Heart (tissue), 3 donors: ENCODE data around the gene GORAB.

DNA sequence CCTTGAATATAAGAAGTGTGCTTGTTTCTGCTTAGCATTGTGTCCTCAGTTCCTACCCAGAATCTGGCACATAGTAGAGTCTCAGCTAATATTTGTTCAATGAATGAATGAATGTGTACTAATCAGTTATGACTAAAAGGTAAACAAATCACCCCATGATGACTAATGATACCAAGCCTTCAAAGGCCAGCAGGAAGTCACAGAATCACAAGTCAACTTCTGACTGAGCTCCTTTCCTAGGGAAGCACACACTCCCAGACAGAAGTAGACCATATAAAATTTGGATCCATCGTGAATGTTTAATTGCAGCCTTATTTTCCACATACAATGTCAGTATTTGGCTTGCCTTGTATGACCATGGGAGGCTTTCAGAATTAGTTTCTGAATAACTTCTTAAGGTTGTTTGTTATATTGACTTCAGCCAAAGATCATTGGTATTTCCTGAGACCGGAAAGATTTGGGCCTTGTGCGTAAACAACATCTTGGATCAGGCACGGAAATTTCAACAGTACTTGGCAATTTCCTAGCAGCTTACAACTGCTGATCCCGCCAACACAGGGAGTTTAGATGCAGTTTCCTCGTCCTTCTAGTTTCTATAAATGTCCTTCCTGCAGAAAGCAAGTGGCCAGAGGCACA, 185.9 kb upstream of the ATP1B1 start:
- RAMPAGE, long total RNA, 2 experiments = no peak in any of the 2 experiments

GRCh38 chr1:169144446-169144872, 38.0 kb downstream of the ATP1B1 start:
- RAMPAGE, long total RNA, 2 experiments = no peak in any of the 2 experiments

GRCh38 chr1:169367349-169367607, 319 bp downstream of the NME7 start:
- RAMPAGE, long total RNA, 2 experiments = no peak in any of the 2 experiments

DNA sequence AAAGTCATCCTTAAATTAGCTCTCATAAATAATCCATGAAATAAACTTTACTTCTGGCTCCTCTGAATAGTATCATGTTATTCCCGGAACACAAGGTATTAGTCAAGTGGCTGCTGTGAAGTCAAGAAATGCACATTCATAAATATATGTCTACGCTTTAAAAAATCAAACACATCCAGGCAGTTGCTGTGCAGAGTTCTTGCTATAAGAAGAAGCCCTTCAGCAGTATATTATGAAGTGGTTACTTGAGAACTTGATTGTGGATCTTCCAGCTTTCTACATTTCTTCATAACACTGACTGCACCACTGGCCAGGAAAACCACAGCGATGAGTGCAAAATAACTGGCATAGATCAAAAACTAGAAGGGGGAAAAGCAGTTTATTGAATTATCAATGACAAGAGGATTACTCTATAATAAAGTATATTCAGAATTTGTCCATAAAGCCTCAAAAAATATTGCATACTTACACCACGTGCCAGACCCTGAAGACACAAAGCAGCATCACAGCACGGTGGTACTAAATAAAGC, 20.1 kb downstream of the SLC19A2 start:
- RAMPAGE, long total RNA, 2 experiments = no peak in any of the 2 experiments

DNA sequence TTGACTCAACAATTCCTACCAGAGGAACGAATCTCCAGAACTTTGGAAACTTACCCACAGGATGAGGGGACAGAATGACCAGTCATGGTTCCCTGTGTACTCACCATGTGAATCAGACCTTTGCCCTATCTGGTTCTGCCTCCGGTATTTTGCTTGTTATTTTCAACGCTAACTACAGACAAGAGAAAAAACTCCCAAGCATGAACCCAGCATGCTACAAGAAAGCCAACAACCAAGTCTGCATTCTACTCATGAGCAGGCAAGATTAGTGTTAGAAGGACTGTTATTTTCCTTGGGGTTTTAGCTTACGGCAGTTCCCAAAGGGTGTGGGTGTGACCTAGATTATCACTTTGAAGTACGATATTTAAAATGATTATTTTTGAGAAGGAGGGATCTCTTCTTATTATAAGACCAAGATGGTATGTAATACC, 1.5 kb downstream of the F5 start:
- RAMPAGE, long total RNA, 2 experiments = no peak in any of the 2 experiments

DNA sequence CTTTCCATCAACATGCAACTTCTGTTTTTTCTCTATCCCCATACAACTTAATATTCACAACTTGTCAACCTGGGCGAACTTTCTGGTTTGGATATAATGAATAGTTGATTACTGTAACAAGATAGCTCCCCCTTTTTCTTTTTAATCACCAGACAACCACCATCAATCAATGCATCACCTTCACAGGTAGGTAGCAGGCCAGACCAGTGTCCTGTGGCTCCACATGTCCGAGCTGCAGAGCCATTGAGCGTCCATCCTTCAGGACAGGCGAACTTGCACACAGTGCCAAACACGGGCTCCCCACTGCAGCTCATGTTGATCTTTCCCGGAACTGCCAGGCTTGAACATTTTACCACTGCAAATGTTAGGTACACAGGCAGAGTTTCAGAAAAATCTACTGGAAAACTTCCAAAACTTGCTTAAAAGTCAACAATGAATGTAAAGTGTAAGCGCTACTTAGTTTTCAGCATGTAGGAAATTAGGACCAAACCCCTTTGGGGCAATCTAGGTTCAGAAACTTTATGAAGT, 6.6 kb downstream of the SELE start:
- RAMPAGE, long total RNA, 2 experiments = no peak in any of the 2 experiments

- RAMPAGE, long total RNA, 2 experiments = no peak in any of the 2 experiments
Observed at GRCh38 chr1:169836897-169837292, 42.1 kb downstream of the C1orf112 start.

GRCh38 chr1:169894101-169894472, 391 bp upstream of the SCYL3 start:
- RAMPAGE, long total RNA, 2 experiments = no peak in any of the 2 experiments

DNA sequence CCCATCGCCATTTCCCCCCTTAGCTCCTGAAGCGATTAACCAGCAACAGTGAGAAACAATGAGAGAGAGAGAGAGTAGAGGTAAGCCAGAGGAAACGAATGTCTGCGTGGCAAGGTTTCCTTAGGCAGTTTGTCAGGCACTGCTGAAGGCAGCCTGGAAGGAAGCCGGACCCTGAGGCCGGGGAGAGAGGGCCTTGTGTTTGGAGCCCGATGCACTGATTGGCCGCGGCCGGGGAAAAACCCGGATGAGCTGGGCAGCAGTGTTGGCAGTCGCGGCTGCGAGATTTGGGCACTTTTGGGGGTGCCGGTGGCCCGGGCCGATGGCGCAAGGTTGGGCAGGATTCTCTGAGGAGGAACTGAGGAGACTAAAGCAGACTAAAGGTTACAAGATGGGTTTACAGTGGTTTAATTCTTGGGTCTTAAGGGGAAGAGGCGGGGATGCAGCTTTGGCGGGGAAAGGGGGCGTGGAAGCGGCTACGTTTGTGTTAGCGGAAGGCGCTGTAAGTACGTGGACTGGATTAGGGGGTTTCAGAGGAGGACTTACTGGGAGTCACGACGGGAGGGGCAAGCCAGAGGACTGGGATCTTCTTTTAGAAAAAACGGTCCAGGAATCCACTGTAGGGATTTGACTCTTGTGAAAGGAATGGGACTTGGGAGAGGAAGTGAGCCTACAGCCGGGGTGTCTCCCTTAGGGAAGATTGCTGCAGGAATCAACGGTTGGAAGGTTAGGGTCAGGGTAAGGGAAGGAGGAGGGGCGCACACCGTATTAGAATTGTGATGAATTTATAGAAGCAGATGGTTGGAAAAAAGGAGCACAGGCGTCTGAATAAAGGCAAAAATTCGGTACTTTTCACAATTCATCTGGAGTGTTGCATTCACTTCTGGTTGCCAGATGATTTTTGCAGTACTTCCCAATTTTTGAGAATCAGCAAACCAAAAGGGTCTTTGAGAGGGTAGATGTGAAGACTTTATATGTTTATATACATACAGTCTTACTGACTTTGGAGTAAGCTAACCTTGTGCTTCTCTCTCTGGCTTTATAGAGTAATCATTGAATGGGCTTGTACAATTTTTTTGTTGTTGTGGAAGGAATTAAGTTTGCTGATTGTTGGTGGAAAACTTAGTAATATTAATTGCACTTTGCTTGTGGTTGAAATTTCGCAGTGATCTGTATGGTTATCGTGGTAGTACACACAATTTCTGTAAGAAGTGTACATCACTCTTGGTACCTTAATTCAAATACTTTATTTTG, at the start of gene GORAB:
GORAB (plus strand) TSS at position 262 of the 1,251 bp plus-strand sequence.
- RAMPAGE, long total RNA, 2 experiments = start-site peak on the plus strand in 1 of 2 experiments, centred at position 265 of the sequence, 241 reads per replicate; start-site peak on the minus strand in 1 of 2 experiments, centred at position 147 of the sequence, 29 reads per replicate

DNA sequence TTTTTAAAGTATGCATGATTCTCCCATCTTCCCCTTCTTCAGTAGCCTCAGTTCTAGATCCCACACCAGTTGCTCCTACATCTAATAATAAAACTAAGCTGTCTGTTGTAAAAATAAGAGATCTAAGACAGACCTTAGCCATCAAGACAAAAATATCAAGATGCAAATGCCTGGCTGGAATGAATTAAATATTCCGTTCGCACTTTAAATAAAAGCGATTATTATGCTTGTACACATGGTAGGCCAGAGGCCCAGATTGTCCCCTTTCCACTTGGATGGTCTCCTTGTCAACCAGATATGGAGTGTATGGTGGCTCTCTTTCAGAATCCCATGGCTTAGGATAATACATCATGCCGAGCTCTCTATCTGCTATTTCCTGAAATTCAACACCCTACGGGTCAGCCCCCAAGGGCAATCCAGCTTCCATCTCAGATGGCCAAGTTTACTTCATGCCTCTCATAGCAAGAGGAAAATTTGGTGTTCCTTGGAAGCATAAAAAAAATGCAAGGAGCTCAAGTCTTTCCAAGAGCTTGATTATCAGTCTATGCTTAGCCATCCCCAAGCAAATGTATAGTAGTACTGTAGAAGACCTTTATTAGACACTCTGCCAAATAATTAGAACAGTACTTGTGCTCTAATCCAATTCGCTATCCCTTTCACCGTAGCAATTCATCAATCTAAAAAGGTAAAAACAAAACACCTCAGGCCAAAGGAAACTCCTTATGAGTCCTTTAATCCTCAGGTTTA, 25.3 kb upstream of the FMO1 start:
- RAMPAGE, long total RNA, 2 experiments = no peak in any of the 2 experiments

DNA sequence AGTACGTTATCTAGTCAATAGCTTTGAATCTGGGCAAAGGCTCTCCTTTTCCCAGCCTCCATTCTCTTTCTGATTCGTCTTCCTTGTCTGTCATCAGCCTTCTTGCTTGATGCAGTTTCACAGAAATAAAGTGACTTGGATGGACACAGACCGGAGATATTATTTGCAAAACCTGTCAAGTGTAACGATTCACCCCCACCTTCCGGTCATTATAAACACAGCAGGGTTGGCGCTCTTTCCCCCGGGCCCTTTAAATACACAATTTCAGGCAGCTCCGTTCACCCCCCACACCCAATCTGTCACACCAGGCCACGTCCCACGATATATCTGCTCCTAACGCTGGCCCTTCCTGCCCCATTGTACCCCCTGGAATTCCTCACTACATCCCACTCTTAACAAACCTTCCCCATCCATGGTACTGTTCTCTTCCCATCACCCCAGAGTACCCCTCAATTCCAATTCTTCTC, 609 bp downstream of the VAMP4 start:
- RAMPAGE, long total RNA, 2 experiments = no peak in any of the 2 experiments

DNA sequence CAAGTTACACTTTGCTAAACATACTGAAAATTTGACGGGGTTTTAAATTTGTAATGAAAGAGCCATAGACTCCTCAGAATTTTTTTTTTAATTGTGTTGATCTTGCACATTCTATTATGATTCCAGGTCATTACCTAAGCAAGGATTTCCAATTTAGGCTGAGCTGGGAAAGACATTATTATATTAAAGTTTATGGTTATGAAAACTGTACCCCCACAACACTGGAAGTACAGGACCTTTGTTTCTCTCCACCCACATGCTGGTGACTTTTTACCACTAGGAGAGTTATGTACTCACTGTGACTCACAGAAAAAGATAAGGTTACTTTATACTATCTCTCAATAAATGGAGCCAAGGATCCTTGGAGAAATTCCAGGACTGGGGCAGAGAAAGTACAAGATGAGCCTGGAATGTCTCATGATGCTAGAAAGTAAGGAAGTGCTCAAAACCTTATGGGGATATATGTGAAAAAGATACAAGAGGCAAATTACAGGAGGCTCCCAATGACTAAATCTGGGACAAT, 64.0 kb upstream of the C1orf105 start:
- RAMPAGE, long total RNA, 2 experiments = no peak in any of the 2 experiments

DNA sequence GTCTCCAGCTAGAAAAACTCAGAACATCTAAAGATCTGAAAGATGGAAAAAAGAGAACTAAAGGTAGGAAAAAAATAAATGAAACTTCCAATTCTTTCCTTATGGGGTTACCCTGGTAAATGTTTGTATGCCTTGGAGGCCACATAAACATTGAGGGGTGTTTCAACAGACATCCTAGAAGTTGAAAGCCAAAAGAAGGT, 259 bp downstream of the C1orf105 start:
- RAMPAGE, long total RNA, 2 experiments = no peak in any of the 2 experiments

DNA sequence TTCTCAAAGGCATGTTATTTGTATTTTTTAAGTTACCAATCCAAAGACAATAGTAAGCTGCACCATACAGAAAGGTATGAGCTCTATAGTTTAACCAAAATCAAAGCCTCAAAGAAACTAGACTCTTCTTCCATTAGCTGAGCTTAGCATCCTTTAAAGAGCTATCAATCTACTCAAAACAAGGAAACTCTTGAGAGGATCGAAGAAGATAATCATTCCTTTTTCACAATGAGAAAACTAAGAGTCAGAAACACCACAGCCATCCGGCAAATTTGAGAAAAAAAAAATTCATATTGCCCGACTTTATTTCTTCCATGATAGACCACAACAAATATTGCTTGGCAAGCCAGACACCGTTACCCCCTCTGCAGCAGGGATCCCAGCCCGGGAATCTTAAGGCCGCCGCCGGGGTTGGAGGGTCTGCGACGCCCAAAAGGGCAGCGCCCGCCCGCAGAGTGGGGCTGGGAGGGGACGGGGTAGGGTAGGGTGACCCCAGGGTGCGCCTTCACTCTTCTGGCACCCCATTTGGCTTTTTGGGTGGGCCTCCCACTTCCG, 449 bp downstream of the PIGC start:
- RAMPAGE, long total RNA, 2 experiments = no peak in any of the 2 experiments

DNA sequence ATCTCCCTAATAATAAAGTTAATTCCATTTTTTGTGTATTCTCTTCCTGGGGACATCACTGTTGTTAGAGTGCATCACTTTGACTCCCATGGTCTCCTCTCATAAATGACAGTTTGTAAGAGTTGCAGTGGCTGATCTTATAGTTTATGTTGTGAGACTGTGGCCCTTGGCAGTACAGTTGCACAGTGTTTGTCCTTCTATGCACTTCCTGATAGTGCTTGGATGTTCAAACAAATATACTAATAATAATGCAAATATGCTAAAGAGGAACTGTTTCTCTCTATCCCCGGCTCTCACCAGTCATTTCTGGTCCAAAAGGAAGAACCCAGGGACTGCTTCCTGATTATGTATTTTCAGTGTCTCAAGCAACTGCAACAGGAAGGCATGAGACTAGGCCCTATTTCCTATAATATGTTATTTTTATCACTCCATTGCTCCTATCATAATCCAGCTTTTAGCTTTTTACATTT, 17.1 kb upstream of the SUCO start:
- RAMPAGE, long total RNA, 2 experiments = no peak in any of the 2 experiments

DNA sequence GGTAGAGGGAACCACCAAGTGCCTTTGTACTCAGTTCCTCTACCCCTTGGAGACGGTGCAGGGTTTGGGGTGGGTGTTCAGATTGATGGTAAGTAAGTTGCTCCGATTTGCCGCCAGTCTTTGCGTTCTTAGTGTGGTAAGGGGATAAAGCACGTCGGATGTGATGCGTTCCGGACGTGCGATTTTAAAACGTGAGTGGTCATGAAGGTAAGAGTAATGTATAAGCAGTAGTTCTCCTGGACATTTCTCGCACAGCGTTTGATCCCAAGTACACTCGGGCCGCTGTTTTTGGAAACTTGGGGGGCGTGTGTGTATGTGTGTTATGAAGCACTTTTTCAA, 756 bp downstream of the SUCO start:
- RAMPAGE, long total RNA, 2 experiments = no peak in any of the 2 experiments

GRCh38 chr1:172699249-172699748, 40.4 kb downstream of the FASLG start:
- RAMPAGE, long total RNA, 2 experiments = no peak in any of the 2 experiments

- RAMPAGE, long total RNA, 2 experiments = no peak in any of the 2 experiments
Observed at GRCh38 chr1:172825880-172826711, 167.2 kb downstream of the FASLG start.

- RAMPAGE, long total RNA, 2 experiments = no peak in any of the 2 experiments
Observed at GRCh38 chr1:172894993-172895604, 155.6 kb downstream of the TNFSF18 start.

- RAMPAGE, long total RNA, 2 experiments = no peak in any of the 2 experiments
Observed at GRCh38 chr1:173210396-173210641, 3.2 kb upstream of the TNFSF4 start.